ENCODE results near the gene KIF7.

- PRO-cap, 7 experiments = peak in 2 of 7 experiments; most common plus-strand start chr15:88909557 (in 2); most common minus-strand start chr15:88909193 (in 1)
- RAMPAGE, long total RNA, 2 experiments = no peak in any of the 2 experiments
Measured at GRCh38 chr15:88908676-88909711, 4.2 kb downstream of the MFGE8 start.

- PRO-cap, 7 experiments = peak in 1 of 7 experiments; most common plus-strand start chr15:88913911 (in 1)
- RAMPAGE, long total RNA, 2 experiments = no peak in any of the 2 experiments
Measured at GRCh38 chr15:88913685-88913970, 449 bp upstream of the MFGE8 start.

GRCh38 chr15:88918780-88919333, 5.7 kb upstream of the MFGE8 start:
- PRO-cap, 7 experiments = no peak in any of the 7 experiments
- RAMPAGE, long total RNA, 2 experiments = no peak in any of the 2 experiments

DNA sequence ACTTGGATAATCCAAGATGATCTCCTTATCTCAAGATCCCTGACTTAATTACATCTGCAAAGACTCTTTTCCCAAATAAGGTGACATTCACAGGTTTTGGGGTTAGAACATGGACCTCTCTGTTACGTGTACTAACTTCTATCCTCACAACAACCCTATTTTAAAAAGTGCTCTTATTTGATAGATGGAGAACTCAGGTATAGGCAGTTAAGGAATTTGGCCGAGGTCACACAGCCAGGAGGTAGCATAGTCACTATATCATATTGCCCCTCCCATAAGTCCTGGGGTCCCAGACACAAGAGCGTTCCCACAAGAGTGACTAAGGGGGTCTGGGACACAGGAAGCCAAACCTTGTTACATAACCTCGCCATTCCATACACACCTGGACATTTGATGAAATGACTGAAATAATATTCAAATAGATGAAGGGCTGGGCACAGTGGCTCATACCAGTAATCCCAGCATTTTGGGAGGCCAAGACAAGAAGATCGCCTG, 70.1 kb upstream of the MFGE8 start:
- PRO-cap, 7 experiments = no peak in any of the 7 experiments
- RAMPAGE, long total RNA, 2 experiments = no peak in any of the 2 experiments

DNA sequence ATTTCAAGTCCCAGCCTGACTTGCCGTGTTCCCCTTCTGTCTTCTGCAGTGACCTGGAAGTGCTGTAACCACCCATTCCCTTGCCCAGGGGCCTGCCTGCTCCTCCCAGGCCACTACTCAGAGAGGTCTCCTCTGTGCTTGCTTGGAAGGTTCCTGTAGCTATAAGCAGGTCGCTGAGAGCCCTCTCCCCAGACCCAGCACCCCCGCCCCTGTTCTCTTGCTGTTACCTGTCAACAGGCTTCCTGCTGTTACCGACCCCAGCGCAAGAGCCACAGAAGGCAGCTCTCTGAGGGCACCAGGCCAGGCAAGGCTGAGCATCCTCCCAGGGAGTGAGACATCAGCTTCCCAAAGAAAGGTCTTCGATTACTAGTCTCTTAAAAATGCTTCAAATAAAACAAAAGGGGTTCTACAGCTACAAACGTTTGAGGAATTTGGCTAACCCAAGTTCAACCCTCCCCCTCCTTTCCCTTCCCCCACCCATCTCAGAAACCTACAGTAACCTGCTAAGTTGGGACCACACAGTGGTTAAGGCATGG, 74.8 kb upstream of the MFGE8 start:
- PRO-cap, 7 experiments = no peak in any of the 7 experiments
- RAMPAGE, long total RNA, 2 experiments = no peak in any of the 2 experiments

DNA sequence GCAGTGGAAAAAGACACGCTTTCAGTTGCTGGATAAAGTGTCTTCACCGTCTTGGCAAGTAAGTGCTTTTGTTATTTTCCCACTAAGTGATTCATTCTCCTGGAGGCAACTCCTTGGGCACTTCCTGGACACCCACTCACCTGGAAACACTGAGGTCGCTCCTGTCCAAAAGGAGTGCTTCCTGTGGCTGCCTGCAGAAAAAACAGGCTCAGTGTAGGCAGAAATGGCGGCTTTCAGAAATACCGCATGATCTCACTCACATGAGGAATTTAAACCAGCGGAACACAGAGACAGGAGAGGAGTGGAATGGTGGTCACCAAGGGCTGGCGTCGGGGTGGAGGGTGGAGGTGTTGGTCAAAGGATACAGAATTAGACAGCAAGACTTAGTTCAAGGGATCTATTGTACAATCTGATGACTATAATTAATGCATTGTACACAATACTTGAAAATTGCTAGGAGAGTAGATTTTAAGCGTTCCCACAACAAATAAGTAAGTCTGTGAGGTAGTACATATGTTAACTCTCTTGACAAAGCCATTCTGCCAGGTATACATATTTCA, 71.4 kb upstream of the ABHD2 start:
- PRO-cap, 7 experiments = no peak in any of the 7 experiments
- RAMPAGE, long total RNA, 2 experiments = no peak in any of the 2 experiments

GRCh38 chr15:89051685-89052424, 36.4 kb upstream of the ABHD2 start:
- PRO-cap, 7 experiments = peak in 1 of 7 experiments; most common plus-strand start chr15:89052150 (in 1); most common minus-strand start chr15:89051961 (in 1)
- RAMPAGE, long total RNA, 2 experiments = no peak in any of the 2 experiments

DNA sequence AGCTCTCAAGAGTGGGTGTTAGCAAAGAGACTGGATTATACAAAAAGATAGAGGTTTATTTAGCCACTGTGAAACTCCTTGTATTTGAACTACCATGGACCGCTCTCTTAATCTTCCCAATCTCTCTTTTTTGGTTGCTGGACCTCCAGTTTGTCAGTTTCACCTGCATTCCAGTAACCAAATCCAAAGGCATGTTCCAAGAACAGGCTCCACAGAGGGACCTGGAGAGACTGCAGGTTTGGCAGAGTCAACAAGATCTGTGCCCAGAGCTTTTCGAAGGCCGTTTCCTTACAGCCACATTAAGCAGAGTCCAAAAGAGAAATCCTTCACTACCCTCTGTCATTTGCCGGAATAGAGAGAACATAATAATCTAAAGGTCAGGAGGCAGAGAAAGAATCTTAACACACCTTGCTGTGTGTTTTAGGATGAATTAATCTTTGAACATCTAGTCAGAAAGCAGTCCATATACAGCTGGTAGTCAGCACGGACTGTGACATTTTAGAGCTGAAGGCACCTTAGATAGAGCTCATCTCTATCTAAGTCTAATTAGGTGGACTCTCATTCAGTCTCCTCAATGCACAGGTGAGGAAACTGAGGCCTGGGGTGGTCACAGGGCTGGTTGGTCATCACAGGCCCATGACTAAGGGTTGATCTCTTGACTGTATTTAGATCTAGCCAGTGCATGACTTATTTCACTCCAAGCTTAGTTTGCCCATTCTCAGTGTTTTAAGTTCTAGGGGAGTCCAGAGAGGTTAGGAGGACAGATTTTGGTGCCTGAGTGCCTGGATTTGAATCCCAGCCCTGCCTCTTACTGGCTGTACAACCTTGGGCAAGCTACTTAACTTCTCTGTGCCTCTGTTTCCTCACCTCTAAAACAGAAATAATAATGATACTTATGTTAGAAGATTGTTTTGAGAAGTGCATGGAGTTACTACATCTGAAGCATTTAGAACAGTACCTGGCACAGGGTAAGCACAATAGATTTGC, 1.4 kb downstream of the ABHD2 start:
- PRO-cap, 7 experiments = no peak in any of the 7 experiments
- RAMPAGE, long total RNA, 2 experiments = no peak in any of the 2 experiments

GRCh38 chr15:89105097-89105549, 16.9 kb downstream of the ABHD2 start:
- PRO-cap, 7 experiments = no peak in any of the 7 experiments
- RAMPAGE, long total RNA, 2 experiments = no peak in any of the 2 experiments

GRCh38 chr15:89115044-89115281, 26.7 kb downstream of the ABHD2 start:
- PRO-cap, 7 experiments = no peak in any of the 7 experiments
- RAMPAGE, long total RNA, 2 experiments = no peak in any of the 2 experiments

DNA sequence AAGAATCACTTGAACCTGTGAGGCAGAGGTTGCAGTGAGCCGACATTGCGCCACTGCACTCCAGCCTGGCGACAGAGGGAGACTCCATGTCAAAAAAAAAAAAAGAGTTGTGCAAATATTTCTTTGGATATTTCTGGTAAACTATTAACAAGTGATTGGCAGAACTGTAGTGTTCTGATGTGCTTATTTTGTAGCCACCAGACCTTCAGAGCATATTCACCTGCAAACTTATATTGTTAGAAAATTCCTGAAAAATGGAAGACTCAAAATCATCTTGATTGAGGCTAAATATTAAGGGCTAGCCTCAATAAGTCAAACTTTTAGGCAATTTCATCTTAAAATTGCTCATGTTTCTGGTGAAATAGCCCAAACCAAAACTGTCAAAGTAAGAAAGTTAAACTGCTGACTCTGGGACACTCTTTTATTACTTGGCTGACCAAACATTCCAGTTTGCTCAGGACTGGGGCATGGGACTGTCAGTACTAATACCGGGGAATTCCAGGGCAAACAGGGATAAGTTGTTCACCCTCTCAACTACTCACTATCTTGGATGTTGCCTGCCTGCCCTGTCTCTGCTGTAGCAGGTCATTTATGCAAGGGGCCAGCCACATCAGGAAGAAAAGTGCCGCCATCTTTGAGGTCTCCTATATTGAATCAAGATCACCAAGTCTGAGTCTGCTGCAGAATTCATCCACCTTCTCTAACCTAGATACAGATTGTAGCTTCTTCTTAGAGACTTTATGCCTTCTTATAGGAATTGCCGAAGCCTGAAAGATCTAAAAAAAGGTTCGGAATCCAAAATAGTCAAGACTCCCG, 37.1 kb downstream of the ABHD2 start:
- PRO-cap, 7 experiments = no peak in any of the 7 experiments
- RAMPAGE, long total RNA, 2 experiments = no peak in any of the 2 experiments

- PRO-cap, 7 experiments = no peak in any of the 7 experiments
- RAMPAGE, long total RNA, 2 experiments = no peak in any of the 2 experiments
Measured at GRCh38 chr15:89200930-89202150, 20.0 kb downstream of the RLBP1 start.

- PRO-cap, 7 experiments = no peak in any of the 7 experiments
- RAMPAGE, long total RNA, 2 experiments = no peak in any of the 2 experiments
Measured at GRCh38 chr15:89315434-89316337, 18.9 kb downstream of the POLG start.

DNA sequence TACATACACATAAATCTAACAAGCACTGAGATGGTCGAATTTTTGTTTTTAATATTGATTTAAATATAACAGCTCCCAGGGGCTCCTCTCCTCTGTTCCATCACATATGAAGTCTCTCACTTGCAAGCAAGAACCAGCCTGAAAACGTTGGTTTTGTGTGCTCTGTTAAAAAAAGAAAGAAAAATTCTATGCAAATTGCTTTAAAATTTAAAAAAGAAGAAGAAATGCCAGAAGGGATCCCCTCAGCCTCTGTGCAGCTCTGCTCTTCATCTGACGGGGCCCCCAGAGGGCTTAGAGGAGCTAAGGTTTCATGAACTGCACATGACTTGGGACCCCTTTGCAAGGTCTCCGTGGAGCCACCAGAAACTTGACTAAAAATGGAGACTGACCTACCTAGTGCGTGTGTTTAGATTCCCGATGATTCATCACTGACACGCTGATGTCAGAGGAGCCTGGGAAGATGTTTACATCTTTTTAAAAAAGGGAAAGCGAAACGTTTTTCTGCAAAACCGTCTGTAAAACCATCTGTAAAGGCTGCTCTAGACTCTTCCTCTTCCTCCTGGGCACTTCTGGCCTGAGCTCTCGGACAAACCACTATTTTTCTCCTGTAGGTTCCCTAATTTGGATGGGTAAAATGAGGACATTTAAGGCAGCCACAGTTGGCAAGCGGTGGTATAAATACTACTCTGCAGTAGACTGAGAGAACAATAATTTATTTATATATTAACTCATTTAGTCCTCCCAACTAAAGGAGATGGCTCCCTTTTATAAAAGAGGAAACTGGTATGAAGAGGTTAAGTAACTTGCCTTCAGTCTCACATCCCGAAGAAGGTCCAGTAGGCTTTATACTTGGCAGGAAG, 67.2 kb upstream of the POLG start:
- PRO-cap, 7 experiments = no peak in any of the 7 experiments
- RAMPAGE, long total RNA, 2 experiments = no peak in any of the 2 experiments

- PRO-cap, 7 experiments = peak in 7 of 7 experiments; most common plus-strand start chr15:89654959 (in 2); most common minus-strand start chr15:89655467 (in 7)
- RAMPAGE, long total RNA, 2 experiments = start-site peak on the minus strand in 2 of 2 experiments, at chr15:89655422-89655476 at its widest, 28 to 38 reads per replicate
Measured at GRCh38 chr15:89654834-89655920, at the start of gene KIF7. KIF7 (minus strand) TSS chr15:89655467.

GRCh38 chr15:89669751-89670311, 9.3 kb downstream of the PLIN1 start:
- PRO-cap, 7 experiments = no peak in any of the 7 experiments
- RAMPAGE, long total RNA, 2 experiments = no peak in any of the 2 experiments

GRCh38 chr15:89760310-89760795, 9.3 kb upstream of the MESP1 start:
- PRO-cap, 7 experiments = no peak in any of the 7 experiments
- RAMPAGE, long total RNA, 2 experiments = no peak in any of the 2 experiments

GRCh38 chr15:89860834-89861381, 32.9 kb downstream of the AP3S2 start:
- PRO-cap, 7 experiments = no peak in any of the 7 experiments
- RAMPAGE, long total RNA, 2 experiments = no peak in any of the 2 experiments

DNA sequence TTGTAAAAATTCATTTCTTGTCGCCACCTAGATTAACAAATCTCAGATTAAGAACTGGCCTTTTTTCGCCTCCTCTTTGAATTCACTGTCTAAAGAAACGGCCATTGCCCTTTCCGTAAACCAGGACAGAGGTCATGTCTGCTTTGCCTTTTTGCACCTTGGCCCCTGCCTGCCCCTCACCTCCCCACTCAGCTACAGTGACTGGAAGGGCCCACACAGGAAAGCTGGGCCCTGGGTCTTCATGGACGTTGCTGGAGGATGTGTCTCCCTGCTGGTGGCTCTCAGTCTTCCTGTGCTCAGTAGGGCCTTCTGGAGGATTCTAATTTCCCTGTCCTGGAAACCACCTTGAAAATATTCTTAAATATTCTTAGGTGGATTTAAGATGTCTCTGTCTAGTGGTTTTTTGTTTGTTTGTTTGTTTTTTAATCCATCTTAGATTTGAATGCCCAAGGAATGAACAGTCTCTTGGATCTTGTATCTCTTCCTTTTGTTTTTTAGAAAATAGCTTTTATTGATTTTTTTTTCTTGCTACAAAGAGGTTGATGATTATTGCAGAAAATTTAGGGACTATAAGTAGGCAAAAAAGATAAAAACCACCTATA, 17.5 kb downstream of the ZNF710 start:
- PRO-cap, 7 experiments = no peak in any of the 7 experiments
- RAMPAGE, long total RNA, 2 experiments = no peak in any of the 2 experiments

GRCh38 chr15:90028562-90029075, 27.5 kb downstream of the ZNF710 start:
- PRO-cap, 7 experiments = no peak in any of the 7 experiments
- RAMPAGE, long total RNA, 2 experiments = start-site peak on the plus strand in 1 of 2 experiments, at chr15:90028725-90028838 at its widest, 8 reads per replicate